Placental epithelial cell (primary cell): ENCODE measurements around a stretch of chr1.

GRCh38 chr1:221098876-221099551 lies 219.8 kb downstream of the HLX start:
- CAGE, long polyA plus RNA = no peak

GRCh38 chr1:221213000-221213463 lies 333.8 kb downstream of the HLX start:
- CAGE, long polyA plus RNA = no peak

- CAGE, long polyA plus RNA = no peak
Measured at GRCh38 chr1:221312770-221313202, 429.1 kb downstream of the DUSP10 start.

DNA sequence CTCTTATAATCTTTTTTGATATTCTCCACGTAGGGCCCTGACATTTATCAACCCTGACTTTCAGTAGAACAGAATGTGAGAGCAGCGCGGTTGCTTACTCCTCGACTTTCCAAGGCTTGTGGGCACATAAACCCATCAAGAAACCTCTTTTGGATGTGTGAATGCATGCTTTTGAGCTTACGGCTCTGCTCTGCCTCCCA lies 34.7 kb downstream of the DUSP10 start:
- CAGE, long polyA plus RNA = no peak

DNA sequence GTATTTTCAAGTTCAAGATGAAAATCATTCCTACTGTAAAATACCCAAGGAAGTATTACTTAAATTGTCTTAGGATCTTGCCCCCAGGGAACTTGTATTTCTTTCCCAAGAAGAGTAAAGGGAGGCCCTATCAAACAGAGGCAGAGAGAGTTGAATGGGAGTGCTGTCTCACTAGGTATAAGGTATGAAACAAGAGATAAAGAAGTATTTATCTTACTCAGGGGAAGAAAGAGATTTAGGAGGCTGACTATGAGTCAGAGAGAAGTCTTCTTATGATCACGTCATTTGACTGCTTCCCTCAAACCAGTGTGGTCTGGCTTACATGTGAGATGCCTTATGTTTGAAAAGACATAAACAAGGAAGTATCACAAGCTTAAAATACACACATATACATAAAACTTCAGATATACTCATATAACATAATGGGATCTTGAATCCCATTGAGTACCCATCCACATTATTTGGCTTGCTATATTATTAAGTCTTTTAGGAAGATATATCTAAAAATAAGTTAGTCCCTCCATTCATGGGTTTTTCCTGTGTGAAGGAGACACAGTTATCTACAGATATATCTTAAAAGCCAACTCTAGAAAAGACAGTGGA lies 29.6 kb downstream of the DUSP10 start:
- CAGE, long polyA plus RNA = no peak

- CAGE, long polyA plus RNA = no peak
Measured at GRCh38 chr1:221740981-221741211, 993 bp downstream of the DUSP10 start.

DNA sequence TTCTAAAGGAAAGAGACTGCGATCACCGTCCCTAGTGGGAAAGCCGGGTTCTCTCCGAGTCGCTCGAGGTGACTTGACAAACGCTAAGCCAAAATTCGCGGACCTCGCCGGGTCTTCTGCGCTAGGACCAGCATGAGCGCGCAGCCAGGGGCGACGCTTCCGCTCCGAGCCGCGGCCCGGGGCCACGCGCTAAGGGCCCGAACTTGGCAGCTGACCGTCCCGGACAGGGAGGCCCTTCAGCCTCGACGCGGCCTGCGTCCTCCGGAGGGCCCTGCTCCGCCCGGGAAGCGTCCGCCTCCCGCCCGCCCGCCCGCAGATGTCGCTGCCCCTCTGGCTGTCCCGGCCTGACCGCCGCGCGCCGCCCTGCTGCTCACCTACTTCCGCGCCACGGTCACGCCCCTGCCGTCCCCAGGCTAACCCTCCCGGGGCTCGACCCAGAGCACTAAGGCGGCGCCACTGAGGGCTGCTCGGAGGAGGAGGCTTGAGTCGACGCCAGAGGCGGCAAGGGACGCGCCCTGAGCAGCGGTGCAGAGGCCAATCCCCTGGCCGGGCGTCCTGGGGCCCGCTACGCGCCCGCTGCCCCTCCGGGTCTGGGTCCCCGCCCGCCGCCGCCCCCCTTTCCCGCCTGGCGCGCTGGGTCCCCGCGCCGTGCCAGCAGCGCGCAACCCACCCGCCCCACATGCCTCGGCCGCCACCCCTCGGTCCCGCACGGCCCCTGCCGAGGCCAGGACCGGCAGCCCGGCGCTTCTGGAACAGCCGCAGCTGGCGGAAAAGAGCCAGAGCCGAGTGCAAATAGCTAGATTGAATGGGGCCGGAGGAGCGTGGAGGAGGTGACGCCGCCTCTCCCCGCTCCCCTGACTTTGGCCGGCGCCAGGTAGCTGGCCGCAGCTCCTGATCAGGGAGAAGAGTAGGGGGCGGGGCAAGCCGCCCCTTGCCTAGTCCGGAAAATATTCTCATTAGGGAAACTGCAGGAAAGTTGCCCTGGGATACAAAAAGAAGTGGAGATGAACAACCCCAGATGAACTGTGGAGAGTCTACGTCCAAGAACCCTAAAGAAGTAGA lies 1.0 kb upstream of the DUSP10 start:
- CAGE, long polyA plus RNA = no peak

DNA sequence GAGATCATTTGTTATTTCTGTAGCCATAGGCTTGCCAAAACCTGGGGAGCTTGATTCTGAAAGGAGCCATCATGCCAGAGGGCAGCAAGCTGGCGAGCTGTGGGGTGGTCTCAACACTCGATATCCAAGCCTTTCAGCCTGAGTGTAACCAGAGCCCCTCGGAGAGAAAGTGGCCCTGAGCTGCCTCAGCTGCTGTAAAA lies 298.4 kb upstream of the DUSP10 start:
- CAGE, long polyA plus RNA = no peak

DNA sequence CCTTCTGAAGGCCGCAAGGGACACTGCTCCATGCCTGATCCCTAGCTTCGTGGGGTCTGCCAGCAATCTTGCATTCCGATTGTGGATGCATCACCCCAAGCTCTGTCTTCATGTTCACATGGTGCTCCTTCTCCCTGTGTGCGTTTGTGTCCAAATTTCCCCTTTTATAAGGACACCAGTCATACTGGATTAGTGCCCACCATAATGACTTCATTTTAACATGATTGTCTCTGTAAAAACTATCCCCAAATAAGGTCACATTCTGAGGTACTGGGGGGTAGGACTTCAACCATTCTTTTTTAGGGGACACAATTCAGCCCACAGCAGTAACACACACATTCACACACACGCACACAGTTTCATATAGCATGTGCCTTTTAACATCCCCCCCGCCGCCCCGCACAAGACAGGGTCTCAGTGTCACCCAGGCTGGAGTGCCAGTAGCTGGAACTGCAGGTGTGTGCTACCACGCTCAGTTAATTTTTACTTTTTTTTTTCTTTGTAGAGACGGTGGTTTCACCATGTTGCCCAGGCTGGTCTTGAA lies 5.2 kb upstream of the HHIPL2 start:
- CAGE, long polyA plus RNA = no peak

- CAGE, long polyA plus RNA = no peak
Measured at GRCh38 chr1:222556096-222556748, 8.3 kb upstream of the HHIPL2 start.

GRCh38 chr1:222644505-222645165 lies 26.7 kb downstream of the MIA3 start:
- CAGE, long polyA plus RNA = no peak

- CAGE, long polyA plus RNA = no peak
Measured at GRCh38 chr1:223041480-223041976, 101.5 kb downstream of the TLR5 start.

GRCh38 chr1:223400788-223401714 lies 7.8 kb downstream of the CCDC185 start:
- CAGE, long polyA plus RNA = no peak

DNA sequence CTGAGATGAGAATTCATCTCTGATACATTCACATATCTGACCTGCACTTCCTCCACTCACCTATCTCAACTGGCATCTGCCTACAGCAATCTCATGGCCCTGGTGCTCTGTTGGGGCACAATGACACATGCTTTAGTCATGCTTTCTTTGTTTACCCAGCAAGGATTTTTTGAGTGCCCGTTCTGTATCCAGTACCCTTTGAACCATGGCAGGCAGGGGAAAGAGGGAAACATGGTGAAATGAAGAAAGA lies 10.3 kb downstream of the CAPN8 start:
- CAGE, long polyA plus RNA = no peak

GRCh38 chr1:223756695-223757367 lies 44.5 kb downstream of the CAPN2 start:
- CAGE, long polyA plus RNA = no peak

- CAGE, long polyA plus RNA = no peak
Measured at GRCh38 chr1:223775212-223775932, 63.0 kb downstream of the CAPN2 start.

GRCh38 chr1:223778221-223779187 lies 66.2 kb downstream of the CAPN2 start:
- CAGE, long polyA plus RNA = no peak

DNA sequence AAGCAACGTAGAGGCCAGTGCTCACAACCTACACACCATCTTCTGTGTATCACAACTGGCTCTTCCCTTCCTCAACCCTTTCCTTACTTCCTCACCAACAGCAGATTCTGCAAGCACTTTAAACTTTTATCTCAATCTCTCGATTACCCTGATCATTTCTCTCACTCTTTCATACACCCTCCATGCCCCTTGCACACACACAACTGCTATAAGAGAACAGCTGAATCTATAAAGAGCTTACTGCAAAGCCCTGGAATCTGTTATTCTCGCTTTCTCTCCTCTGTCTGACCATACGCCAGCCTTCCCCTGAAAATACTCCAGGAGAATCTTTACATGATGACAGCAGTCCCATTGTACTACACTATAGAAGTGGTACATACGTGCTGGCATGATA lies 62.4 kb downstream of the TP53BP2 start:
- CAGE, long polyA plus RNA = no peak

GRCh38 chr1:223836509-223836896 lies 9.2 kb downstream of the TP53BP2 start:
- CAGE, long polyA plus RNA = no peak

- CAGE, long polyA plus RNA = no peak
Measured at GRCh38 chr1:223887777-223888684, 42.3 kb upstream of the TP53BP2 start.